Measurements from ENCODE around the genes TRIM29 and OAF.

- RRBS: no CpG with 5 or more reads among the region's 5 CpGs
Observed at GRCh38 chr11:119309622-119309821, 7.4 kb downstream of the MCAM start.

DNA sequence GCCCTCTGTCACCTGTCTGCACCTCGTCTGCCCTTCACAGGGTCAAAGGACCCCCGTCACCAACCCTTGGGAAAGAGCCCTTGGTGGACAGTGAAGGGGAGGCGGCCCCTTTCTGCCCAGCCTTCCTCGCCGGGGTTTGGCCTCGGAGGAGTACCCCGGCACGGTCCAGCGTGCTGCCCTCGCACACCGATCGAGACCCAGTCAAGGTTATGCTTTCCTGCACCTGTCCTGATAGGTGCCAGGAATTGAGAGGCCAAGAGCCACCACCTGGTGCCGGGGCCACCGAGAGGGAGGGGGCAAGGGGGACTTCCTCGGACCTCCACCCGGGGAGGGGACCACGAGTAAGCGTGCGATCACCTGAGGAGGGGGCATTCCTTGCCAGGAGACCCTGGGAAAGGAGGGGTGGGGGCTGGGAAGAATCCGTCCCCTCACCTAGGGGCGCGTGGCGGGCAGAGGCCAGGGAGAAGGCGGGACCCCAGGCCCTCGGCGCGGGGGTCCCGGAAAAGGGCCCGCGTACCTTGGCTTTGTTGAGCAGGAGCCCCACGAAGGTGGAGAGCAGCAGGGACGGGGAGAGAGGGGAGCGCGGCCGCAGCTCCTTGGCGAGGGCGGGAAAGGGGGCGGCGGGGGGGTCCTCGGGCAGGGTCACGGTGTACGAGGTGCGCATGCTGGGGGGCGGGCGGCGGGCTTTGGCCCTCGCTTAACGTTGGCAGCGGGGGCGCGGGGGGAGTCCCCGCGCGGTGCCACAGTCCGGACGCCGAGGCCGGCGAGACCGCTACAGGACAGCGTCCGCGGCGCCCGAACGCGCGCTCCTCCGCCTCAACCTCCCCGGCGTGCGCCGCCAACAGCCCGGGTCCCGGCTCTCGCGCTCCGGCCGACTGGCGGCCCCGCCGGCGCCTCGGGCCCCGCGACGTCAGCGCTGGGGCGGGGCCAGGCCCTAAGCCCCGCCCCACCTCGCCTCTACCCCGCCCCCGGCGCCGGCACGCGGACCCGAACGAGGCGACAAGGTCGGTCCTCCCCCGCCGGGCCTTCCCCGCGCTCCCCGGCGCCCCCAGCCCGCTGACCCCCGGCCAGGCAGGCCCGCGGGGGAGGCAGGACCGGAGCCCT, 17.2 kb upstream of the MFRP start:
- RRBS: 5% methylated on average over 38 of the region's 112 CpGs

DNA sequence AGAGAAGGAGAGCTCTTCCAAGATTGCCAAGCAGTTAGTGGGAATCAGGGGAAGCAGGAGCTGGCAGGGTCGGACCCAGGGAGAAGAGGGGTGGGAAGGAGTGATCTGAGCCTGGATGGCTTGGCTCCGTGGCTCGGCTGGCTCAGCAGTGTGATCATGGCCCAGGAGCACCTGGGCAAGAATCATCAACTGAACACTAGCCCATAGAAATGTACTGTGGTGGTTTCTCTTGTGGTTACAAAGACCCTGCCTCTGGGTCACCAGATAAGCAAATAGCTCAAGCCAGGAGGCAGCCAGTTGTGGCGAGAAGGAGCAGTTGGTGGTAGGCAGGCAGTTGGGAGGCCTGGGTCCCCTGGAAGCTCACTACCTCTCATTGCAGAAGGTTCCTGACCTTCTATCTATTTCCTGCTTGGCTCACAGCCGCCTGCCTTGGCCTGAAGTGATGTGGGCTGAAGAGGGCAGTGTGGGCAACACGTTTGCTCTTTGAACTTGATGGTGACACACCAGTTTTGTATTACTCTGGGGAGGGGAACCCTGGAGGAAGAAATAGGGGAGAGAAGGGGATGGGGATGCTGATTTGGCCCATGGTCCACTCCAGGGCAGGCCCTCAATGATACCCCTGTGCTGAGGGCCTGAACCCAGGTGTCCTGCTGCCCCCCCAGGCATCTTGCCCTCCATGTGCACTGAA, 34.7 kb downstream of the NECTIN1 start:
- RRBS: no CpG with 5 or more reads among the region's 6 CpGs

DNA sequence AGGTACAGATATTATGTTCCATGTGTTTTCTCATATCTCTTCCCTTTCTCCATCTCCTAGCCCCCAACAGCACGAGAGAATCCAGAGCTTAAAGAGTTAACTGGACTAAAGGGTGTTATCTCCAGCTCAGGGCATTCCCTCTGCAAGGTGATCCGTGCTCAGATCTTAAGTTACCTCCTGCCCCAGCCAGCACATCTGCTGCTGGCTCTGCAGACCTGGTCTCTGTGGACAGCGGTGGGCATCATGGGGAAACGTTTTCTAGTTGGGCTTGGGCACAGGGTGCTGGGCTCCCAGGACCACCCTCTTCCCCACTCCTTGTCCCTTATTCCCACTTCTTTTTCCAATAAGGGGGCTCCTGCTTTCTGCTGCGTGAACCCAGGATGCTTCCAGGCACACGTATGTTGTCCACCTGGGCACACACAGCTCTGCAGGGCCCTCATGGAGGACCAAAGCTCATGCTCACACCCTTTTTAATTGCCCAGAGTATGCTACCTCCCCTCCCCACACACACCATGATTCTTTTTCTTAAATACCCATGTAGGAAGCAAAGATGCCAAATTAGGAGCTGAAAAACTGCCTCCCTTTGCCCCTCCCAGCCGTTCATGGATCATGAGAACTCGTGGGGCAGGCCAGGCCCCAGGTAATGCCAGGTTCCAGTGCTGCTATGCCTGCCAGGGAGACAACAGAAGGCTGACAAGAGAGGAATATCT, 5.2 kb downstream of the NECTIN1 start:
- RRBS: no CpG with 5 or more reads among the region's 8 CpGs

GRCh38 chr11:120024084-120024359, 113.9 kb downstream of the TRIM29 start:
- RRBS: no CpG with 5 or more reads among the region's 4 CpGs

DNA sequence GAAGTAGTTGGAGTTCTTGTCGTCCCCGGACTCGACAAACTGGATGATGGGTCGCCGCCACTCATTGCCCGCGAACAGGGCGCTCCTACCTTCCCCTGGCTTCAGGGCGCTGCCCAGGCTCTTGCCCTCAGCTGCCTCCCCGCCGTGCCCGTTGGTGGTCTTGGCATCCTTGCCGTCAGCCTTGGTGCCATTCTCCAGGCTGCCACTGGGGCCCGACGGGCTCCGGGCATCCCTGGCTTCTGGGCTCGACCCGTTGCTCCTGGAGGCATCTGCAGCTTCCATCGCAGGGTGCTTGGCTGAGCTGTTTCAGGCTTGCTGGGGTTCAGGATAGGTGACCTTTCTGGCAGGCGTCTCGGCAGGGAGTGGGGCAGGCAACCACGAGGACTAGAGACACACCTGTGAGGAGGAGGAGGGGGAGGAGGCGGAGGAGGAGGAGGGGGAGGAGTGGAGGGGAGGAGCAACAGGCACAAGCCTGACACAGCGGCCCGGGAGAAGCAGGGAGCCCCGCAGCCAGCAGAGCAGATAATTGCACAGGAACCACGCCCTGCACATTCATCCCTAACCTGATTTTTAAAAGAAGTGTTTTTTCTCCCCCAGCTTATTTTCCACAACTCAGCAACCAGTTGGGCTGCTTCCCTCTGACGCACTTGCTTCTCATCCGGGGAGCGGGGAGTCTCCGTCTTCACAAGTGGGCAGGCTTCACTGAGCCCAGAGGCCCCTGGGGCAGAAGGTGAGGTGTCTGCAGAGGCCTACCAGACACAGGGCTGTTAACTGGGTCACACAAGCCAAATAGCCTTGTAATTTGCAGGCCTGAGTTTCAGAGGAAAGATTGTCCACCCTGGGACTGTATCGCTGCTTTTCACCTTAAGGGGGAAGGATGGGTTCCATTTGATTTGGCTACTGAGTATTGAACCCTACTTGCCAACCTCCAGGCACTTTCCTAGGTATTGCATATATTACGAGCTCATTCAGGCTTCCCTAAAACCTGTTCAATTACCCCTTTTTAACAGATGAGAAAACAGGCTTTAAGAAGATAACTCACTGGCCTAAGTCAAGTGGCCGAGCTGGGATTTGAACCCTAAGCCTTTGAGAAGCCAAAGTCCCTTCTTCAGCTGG, at the start of gene TRIM29:
TRIM29 (minus strand) TSS at position 364 of the 1,116 bp plus-strand sequence.
- RRBS: no CpG with 5 or more reads among the region's 34 CpGs

- RRBS: 89% methylated on average over 2 of the region's 3 CpGs
Observed at GRCh38 chr11:120188837-120189277, 22.0 kb upstream of the OAF start.

- RRBS: 1% methylated on average over 32 of the region's 84 CpGs
Observed at GRCh38 chr11:120210113-120211233, at the start of gene OAF. OAF (plus strand) TSS chr11:120211032.

- RRBS: no CpG with 5 or more reads among the region's 19 CpGs
Observed at GRCh38 chr11:120217855-120218984, 7.4 kb downstream of the OAF start.

- RRBS: no CpG with 5 or more reads among the region's 5 CpGs
Observed at GRCh38 chr11:120221542-120222240, 10.9 kb downstream of the OAF start.

DNA sequence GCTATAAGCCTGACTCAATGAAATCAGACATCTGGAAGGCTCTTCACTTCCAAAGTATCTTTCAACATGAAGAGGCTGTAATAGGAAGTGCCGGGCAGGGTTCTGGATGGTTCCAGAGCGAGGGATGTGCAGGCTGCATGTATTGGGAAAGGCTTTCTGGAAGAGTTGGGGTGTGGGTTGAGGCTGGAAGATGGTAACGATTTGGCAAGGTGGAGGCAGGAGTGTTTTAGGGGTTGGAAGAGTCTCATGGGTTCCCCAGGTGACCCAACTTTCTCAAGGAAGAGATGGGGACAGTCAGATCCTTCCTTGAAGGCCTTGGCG, 9.5 kb upstream of the POU2F3 start:
- RRBS: no CpG with 5 or more reads among the region's 4 CpGs

DNA sequence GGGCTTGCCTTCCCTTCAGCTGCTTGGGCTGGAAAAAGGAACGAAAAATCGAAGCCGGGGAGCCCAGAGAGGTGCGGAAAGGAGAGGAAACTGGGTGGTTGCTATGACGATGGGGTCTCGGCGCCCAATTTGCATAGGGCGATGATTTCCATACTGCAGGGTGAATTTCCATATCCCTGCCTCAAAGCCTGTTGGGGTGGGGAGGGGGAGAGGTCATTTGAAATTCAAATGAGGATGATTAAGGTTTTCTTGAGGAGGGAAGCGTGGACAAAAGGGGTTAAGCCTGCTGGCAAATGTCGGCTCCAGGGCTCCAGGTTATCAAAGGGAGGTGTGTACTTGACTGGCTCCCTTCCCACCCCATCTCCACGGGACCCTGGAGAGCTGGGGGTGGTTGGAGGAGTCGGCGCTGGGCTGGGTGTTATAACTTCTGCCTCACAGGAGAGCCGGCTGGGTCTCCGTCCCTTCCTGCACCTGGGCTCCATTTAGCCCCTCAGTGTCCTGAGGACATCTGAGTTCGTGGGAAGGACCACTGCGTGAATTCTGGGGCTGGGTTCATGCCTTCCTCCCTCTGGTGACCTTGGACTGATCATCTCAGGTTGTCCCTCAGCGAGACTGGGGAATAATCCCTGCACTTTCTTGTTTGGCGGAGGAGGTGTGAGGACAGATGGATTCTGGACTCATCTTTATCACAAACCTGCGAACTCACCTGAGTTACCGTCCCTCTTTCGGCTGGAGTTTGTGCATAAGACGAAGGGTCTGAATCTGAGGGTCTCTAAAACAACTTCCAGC, 15.6 kb downstream of the POU2F3 start:
- RRBS: no CpG with 5 or more reads among the region's 23 CpGs

- RRBS: no CpG with 5 or more reads among the region's 1 CpG
Observed at GRCh38 chr11:120458013-120458458, 53.5 kb upstream of the GRIK4 start.

- RRBS: no CpG with 5 or more reads among the region's 9 CpGs
Observed at GRCh38 chr11:121372842-121373497, 79.1 kb upstream of the SORL1 start.

DNA sequence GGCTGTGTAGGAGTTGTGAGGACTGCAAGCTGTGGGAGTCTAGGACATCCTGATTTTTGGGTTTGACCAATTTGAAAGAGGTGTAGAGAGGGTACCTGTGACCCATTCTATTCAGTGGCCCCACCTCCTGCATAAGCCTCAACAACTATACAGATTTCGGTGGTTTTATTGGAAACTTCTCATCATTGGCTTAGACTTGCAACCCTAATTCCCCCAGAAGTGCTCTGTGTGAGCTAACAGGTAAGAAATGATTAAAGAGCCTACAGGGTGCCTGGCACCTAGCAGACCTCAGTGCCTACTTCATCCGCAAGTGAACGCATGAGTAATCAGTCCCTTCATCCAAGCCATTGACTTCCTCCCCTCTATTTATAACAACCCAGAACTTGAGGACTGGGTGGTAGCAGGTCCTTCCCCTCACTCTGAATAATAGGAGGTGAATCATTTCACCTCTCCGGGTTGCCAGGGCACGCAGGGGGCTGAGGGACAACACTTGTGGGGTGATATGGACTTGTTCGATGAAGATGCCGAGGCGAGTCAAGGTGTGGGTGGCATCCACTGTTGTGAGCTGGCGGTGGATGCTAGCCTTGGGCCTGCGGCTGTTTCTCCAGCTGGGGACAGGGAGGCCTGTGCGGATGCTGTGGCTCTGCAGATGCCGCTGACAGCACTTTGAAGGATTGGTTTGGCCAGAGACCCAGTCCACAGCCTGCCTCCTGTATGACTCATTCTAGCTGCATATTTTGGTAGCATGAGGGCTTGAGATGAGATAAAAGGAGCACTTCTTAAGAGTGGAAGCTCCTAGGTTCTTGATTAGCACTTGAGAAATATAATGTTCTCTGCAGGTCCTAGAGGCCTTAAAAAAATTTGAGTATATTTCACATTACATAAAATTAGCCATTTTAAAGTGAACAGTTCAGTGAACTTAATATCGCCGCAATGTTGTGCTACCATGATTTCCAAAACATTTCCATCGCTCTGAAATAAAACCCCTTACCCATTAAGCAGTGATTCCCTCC, 12.3 kb downstream of the SORL1 start:
- RRBS: no CpG with 5 or more reads among the region's 15 CpGs

GRCh38 chr11:121467942-121468510, 15.9 kb downstream of the SORL1 start:
- RRBS: no CpG with 5 or more reads among the region's 11 CpGs

DNA sequence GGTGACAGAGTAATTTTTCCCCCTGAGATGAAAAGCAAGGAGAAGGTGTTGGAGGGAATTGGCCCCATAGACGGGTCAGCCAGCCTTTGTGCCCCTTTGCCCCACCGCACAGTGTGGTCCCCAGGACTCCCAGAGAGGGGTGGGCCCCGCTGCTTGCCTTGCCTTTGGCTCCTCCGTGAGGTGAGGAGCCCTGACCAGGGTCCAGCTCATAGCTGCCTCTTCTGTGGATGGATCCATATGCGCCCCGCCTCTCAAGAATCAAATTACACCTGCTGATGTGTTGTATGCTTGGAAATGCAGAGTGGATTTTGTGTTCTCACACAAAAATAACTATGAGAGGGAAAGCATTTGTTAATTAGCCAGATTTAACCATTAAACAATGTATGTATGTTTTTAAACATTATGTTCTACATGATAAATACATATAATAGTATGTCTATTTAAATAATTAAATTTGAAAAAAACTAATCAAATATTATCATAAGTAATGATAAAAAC, 27.8 kb downstream of the SORL1 start:
- RRBS: no CpG with 5 or more reads among the region's 6 CpGs

- RRBS: no CpG with 5 or more reads among the region's 12 CpGs
Observed at GRCh38 chr11:121536685-121537521, 84.8 kb downstream of the SORL1 start.

Data from AG08470 (cell line).